Measurements from ENCODE around the gene TMEM212.

- PRO-cap, 2 experiments: no peak in any of the 2 experiments
Observed at GRCh38 chr3:169283826-169284553, 379.5 kb downstream of the MECOM start.

GRCh38 chr3:169297085-169297460 is 366.4 kb downstream of the MECOM start:
- PRO-cap, 2 experiments: no peak in any of the 2 experiments

GRCh38 chr3:169305496-169305951 is 358.0 kb downstream of the MECOM start:
- PRO-cap, 2 experiments: no peak in any of the 2 experiments

GRCh38 chr3:169384859-169385407 is 278.6 kb downstream of the MECOM start:
- PRO-cap, 2 experiments: no peak in any of the 2 experiments

GRCh38 chr3:169871350-169871849 is 1.7 kb upstream of the LRRC31 start:
- PRO-cap, 2 experiments: no peak in any of the 2 experiments

DNA sequence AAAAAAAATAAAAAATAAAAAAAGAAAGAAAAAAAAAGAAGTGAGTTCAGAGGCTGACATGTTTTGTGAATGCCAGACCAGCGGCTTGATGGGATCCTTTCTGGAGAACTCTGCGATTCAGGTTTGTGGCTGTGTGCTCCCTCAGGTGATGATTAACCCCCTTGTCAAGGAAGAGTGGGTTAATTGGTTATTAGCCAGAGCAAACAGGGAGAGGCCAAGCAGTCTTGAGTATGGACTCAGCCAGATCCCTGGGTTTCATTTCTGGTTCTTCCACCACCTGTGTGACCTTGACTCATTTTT is 7.7 kb downstream of the GPR160 start:
- PRO-cap, 2 experiments: no peak in any of the 2 experiments

GRCh38 chr3:170128635-170129609 is 52.6 kb downstream of the PHC3 start:
- PRO-cap, 2 experiments: no peak in any of the 2 experiments

DNA sequence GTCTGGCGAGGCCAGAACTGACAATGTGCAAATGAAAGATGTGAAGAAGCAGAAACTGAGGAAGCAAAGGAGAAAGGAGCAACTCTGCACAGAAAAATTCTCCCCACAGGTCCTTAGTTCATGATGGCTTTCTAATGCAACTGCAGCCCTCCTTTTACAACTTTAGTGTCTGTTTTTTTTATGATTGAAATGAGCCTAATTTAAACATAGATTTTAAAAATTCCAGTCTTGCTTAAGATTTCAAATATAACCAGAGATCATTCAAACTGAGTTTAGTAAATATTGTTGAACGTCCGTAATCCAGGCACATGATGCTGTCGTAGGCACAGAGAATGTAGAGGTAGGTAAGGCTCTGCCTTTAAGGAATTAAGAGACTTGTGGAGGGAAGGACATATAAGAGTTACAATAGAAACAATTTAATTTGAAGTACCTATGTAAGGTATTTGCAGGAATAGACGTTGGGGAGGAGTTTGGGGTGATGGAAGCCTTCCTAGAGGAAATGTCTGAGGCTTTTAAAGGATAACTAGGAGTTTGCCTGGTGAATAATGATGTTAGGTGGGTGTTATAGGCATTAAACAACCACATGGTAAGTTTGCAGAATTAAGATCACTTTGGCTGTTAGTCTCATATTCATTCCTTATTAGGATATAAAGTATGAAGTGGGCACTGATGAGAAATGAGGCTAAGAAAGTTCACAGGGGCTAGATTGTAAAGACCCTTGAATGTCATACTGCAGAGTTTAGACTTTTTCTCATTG is 5.0 kb downstream of the PRKCI start:
- PRO-cap, 2 experiments: no peak in any of the 2 experiments

DNA sequence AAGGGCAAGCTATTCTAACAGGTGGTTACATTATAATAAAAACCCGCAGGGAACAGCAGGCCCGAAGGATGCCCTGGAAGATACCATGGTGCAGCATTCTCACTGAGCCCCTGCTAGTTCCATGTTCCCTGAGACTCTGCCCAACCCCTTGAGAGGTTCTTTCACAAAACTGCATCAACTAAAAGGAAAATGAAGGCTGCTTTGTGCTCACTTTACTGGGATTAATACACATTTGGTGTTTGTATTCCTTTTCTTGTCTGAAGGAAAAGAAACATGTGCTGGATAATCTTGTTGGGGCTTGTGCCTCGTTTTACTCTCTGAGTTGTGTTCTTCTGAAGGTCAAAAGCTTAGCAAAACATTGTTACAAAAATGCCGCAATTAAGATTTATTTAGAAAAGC is 56.2 kb downstream of the CLDN11 start:
- PRO-cap, 2 experiments: no peak in any of the 2 experiments

GRCh38 chr3:170726407-170727097 is 140.7 kb upstream of the SLC7A14 start:
- PRO-cap, 2 experiments: no peak in any of the 2 experiments

DNA sequence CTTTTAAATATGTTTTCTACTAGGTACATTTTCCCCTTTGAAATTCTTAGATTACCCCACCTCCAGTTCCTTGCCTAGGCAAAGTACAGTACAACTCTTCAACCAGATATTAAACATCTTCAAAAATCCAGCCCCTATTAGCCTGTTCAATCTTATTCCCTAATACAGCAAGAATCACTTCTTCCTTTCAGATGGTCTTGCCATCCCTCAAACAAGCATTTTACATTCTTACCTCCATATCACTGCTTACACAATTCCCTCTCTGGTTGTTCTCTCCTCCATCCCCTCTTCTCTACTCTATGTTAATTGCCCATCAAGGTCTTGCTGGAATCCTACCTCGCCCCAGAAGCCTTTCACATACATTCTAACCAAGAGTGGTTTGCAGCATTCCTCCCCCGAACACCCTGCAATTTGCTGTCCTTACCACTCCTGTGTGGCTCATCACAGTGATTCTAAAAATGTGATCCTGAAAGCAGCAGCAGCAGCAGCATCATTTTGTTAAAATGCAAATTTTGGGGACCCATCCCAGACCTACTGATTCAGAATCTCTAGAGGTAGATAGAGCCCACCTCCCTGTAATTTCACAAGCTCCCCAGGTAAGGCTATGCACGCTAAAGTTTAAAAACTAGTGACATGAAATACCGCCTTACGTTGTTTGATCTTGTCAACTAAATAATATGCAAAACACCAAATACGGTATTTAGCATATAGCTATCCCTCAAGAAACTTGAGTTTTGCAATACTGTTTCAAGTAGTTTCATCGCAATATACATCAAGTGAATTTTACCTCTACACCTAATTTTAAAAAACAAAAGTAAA is 30.5 kb downstream of the TNIK start:
- PRO-cap, 2 experiments: no peak in any of the 2 experiments

DNA sequence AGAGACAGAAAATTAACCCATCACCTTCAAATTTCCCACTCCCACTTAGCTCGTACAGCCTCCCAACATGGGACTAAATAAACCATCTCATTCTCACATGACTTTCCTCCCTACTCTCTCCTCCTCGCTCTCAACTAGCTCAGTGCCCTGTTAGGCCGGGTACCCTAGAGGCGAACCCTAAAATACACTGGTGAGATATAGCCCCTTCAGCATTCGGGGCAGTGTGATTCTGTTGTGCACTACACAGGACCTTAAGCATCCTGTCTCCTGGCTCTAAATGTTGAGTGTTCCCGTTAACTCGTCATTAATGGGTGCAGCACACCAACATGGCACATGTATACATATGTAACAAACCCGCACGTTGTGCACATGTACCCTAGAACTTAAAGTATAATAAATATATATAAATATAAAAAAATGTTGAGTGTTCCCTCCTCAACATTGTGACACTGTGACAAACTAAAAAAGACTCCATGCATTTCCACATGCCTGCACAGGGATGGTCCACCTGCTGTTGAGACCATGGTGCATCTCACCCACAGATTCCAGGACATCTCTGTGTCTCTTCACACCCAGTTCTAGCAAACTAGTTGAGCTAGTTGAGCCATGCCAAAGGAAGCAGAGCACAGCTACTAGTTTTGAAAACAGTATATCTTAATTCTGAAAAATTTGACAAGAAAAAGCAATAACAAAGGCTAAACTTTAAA is 85.3 kb downstream of the PLD1 start:
- PRO-cap, 2 experiments: no peak in any of the 2 experiments

GRCh38 chr3:171779270-171779687 is 31.0 kb downstream of the PLD1 start:
- PRO-cap, 2 experiments: no peak in any of the 2 experiments

- PRO-cap, 2 experiments: no peak in any of the 2 experiments
Observed at GRCh38 chr3:171833714-171834345, 9.3 kb upstream of the TMEM212 start.

DNA sequence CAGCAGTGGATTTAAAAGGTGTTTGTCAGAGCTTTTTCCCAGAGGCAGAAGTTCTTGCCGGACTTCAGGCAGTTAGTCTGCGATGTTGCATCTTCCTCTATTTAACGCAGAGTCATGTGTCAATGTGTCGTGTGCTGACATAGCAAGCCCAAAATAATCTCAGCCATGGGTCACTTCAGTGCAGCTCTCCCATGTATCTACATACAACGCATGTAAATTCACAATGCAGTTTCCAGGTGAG is 8.0 kb upstream of the TMEM212 start:
- PRO-cap, 2 experiments: no peak in any of the 2 experiments

- PRO-cap, 2 experiments: no peak in any of the 2 experiments
Observed at GRCh38 chr3:171842923-171843644, at the start of gene TMEM212. TSS of gene TMEM212 (plus strand) at chr3:171843349.

DNA sequence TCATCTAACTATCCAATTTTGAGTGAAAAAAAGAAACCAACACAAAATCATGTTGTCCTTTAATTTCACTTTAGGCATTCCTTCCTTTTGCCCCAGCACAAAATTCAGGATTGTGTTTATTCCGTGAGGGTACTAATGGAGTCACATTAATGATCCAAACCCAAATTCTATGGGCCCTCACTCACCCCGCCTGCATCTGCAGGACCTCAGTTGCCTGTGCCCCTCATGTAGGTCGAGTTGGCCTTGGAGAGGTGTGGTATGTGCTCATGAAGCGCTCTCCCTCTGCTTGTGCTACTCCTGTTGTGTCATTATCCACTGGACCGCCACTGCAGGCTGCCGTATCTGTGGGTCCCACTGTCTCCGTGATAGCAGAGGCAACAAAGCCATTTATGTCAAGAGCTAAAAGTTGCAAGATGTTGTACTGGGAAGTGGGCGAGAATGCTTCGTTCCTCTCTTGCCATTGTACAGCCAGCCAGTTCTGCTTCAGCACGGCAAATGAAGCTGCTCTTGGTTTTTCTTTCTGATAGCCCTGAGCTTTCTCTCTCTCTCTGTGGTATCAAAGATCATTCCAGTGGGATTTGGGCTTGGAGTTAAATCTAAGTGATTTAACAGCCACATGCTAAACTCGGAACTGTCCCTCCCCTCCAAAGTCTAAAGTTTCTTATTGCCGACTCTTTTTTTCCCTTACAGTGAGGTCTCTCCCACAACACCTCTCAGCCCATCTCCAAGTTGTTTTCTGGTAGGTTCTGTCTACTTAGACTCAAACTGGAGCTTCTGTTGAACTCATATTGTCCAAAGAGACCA is 89.0 kb downstream of the TMEM212 start:
- PRO-cap, 2 experiments: no peak in any of the 2 experiments

GRCh38 chr3:171967245-171967878 is 72.0 kb upstream of the FNDC3B start:
- PRO-cap, 2 experiments: no peak in any of the 2 experiments

- PRO-cap, 2 experiments: no peak in any of the 2 experiments
Observed at GRCh38 chr3:171972745-171973239, 66.6 kb upstream of the FNDC3B start.

GRCh38 chr3:172081769-172082686 is 42.6 kb downstream of the FNDC3B start:
- PRO-cap, 2 experiments: no peak in any of the 2 experiments

All from cytotoxic T cell (primary cell).